Colon Carcinoma Metastatic in the Brain (tissue), 2 donors: ENCODE measurements around a stretch of chr16.

DNA sequence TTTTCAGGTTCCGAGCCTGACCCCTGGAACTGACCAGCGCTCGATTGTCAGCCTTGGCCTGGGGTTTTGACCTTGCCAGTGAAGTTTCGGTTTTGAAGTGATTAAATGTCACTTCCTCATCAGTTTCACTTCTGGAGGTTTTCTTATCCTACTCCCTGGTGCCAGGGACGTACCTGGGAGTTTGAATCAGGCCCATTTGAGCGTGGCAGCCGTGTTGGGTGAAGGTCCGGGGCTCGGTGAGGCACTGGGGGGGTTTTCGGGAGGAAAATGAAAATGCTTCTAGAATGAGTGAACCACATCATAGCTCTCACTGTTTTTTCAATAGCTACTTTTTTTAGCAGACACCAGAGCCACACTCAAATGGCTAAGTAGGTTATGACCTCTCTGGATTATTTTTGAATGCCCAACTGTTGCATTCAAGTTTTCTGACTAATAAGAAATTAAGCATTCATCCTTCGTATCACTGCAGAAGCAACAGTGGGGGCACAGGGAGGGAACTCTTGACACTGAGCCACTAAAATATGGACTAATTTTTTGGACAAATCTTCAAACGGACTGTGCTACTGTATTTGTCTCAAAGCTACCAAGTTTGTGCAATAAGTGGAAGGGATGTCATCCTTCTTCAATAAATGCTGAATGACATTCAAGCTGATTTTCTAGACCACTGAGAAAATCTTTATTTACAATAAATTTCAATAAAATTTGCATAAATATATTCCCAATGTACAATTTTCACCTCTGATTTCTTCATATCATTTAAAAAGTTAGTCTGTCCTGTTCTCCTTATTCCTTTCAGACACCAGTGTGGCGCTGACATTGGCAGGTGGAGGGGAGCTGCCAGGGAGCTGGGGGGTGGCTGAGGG, 10.4 kb downstream of the SNN start:
- PRO-cap, 2 experiments = no peak in any of the 2 experiments

- PRO-cap, 2 experiments = no peak in any of the 2 experiments
Measured at GRCh38 chr16:11682385-11683489, 14.5 kb downstream of the SNN start.

DNA sequence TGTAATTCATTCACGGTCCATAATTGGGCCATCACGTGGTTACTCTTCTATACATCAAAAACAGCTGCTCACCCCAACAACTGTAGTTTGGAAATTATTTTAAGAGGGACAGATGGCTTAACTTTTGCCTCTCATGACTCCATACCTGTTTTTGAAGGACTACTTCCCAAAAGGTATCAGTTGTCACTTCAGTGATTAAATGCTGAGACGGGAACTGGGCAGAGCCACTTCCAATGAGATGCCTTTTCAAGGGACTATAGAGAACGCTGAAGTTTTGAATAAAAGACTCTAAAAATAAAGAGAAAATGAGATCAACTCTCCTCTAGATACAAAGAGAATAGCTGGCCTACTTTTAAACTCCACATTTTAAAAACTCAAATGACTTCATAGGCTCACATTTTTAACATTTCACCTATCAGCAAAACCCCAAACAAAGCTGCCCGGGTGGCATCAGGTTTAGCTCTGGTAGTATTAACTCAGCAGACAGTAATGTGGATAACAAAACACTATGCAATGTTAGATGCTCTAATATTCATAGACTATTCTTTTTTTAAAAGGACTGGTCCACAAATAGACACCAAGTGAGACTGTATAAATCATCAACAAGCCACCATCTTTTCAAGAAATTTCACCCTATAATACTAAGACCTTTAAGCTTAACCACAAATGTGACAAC, 20.0 kb downstream of the SNN start:
- PRO-cap, 2 experiments = no peak in any of the 2 experiments

DNA sequence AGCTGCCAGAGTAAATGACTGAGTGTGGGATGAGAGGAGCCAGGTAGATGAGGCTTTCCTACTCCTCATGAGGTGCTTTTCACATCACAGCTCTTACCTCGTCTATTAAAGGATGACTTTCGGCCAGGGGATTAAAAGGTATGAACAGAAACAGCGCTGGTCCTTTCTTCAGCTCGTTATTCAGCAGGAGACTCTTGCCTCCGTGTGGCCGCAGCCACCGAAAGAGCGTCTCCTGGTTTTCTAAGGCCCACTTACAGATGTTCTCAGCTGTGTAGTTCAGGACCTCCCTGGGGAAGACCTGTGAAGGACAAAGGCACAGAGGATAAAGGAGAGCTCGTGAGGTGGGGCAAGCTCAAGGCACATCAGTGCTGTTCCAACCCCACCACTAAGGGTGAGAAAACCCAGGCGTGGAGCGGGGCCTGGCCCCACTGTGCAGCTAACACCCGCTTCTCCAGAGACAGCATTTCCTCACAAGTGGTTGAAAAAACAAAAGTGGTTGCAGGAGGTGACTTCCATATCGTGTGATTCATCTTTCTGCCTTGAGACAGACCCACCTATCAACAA, 29.9 kb downstream of the SNN start:
- PRO-cap, 2 experiments = no peak in any of the 2 experiments

- PRO-cap, 2 experiments = no peak in any of the 2 experiments
Measured at GRCh38 chr16:11734726-11735128, 7.9 kb downstream of the TXNDC11 start.

DNA sequence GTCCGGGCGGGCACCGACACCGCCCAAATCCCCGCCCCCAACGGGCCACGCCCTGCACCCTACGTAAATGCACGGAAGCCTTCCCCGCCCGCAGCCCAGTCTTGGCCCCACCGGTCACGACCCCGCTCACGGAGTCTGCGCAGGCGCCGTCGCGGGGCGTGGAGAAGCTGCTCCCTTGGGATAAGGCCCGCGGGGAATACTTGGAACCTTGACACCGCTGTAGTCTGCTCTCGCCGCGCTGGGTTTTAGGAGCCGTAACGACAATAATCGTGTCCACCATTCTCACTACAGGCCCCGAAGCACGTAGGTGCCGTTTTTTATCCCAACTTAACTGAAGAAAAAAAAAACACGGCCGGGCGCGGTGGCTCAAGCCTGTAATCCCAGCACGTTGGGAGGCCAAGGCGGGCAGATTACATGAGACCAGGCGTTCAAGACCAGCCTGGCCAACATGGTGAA, 295 bp upstream of the TXNDC11 start:
- PRO-cap, 2 experiments = peak in 2 of 2 experiments; most common plus-strand start position 129 of the sequence (in 1)

DNA sequence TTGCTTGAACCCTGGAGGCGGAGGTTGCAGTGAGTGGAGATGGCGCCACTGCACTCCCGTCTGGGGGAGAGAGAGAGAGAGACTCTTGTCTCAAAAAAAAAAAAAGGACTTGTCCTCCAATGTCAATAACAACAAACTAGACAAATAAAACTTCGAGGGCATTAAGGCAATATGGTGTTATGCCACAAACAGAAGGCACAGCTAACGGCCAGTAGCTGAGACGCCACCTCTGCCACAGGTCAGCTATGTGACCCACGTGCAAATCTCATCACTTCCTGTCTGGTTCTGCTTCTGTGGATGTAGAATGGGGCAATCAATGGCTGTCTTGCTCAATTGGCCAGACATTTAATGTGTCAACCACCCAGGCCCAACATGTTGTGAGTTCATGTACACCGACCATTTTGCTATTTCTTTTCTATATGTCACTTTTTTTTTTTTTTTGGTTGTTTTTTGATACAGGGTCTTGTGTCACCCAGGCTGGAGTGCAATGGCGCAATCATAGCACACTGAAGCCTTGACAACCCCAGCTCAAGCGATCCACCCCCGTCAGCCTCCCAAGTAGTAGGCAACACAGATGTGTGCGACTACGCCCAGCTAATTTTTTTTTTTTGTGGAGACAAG, 923 bp upstream of the TXNDC11 start:
- PRO-cap, 2 experiments = no peak in any of the 2 experiments

GRCh38 chr16:11835765-11836863, 15.2 kb downstream of the RSL1D1 start:
- PRO-cap, 2 experiments = no peak in any of the 2 experiments

- PRO-cap, 2 experiments = no peak in any of the 2 experiments
Measured at GRCh38 chr16:11839387-11840213, 11.7 kb downstream of the RSL1D1 start.

DNA sequence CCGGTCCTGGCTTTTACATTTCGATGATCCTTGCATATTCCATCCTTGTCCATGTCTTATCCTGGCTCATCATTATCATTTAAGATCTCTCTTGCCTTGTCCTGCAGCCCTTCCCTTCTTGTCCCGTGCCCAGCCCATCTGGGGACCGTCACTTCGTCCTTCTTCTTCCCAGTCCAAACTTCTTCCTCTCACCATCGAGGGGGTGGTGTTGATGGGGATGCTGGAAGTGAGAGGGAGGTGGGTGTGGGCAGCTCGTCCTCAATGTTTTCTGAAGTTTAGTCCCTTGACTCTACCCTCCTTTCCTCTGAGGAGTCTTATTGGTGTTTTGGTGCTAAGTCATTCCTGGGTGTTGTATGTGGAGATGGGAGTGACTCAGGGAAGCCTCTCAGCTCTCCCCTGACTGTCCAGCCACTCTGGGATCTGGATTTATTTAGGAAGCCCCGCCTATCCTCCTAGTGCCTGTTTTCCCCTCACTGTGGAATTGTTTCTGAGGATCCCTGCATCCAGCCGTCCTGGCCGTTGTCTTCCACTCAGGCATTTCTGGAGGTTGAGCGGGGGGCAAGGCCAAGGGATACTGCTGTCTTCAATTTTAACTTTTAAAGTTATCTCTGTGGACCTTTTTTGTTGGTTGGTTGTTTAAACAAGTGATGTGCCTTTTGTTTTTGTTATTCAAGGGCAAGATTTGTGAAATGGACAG, 1.1 kb downstream of the SNX29 start:
- PRO-cap, 2 experiments = no peak in any of the 2 experiments

GRCh38 chr16:12057214-12057914, 80.8 kb downstream of the SNX29 start:
- PRO-cap, 2 experiments = no peak in any of the 2 experiments

DNA sequence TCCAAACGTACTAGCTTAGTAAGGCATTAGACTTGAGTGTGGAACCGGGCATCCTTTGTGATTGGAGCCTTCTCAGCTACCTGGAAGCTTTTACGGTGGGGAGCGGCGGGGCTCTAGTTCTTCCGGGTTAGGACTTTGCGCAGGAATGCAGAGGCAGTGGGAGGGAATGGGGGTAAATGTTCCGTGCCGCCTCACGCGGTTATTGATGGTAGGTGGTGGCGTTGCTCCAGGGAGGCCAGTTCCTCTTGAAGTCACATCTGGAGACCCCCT, 113.6 kb downstream of the SNX29 start:
- PRO-cap, 2 experiments = no peak in any of the 2 experiments

GRCh38 chr16:12149609-12150219, 173.2 kb downstream of the SNX29 start:
- PRO-cap, 2 experiments = no peak in any of the 2 experiments

- PRO-cap, 2 experiments = no peak in any of the 2 experiments
Measured at GRCh38 chr16:12289780-12290126, 313.2 kb downstream of the SNX29 start.

GRCh38 chr16:12532811-12533281, 270.8 kb downstream of the CPPED1 start:
- PRO-cap, 2 experiments = no peak in any of the 2 experiments

DNA sequence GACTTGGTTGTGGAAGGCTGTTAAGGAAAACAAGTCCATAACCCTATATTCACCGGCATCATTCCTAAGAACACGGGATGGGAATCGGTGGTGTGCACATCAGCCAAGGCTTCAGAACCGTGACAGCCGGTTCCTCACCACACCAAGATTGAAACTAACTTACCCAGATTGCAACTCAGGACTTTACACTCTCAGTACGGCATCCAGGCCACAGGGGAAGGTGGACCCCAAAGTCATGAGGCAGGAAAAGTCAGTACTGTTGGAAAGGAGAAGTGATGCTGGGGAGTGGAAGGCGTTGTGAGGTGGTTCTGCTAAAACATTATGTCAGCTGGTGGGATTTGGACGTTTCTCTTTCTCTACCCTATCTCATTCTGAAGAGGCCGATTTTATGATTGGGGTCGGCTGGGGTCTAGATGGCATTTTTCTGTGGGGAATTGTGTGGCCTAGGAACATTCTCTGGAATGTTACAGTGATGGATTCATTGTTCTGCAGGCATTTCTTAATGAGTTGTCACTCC, 259.5 kb downstream of the CPPED1 start:
- PRO-cap, 2 experiments = no peak in any of the 2 experiments

DNA sequence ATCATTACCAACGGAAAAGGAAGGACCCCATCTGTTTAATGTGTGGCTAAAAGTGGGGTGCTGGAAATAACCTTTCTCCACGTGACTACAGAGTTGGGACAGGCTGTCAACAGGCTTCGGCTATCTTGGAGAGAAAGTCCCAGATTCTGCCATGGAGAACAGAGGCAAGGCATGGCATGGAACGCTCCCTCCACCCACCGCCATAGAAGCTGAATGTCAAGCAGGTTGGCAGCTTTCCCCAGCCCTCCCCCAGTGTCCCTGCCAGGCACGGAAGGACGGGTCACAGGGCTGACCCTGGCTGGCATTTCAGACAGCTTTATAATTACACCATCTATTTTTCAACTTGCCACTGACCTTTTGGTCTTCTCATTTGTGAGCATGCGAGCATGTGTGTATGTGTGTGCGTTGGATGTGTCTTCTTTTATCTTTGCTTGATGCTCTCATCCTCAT, 157.0 kb downstream of the CPPED1 start:
- PRO-cap, 2 experiments = no peak in any of the 2 experiments

- PRO-cap, 2 experiments = no peak in any of the 2 experiments
Measured at GRCh38 chr16:12753101-12753834, 50.4 kb downstream of the CPPED1 start.

DNA sequence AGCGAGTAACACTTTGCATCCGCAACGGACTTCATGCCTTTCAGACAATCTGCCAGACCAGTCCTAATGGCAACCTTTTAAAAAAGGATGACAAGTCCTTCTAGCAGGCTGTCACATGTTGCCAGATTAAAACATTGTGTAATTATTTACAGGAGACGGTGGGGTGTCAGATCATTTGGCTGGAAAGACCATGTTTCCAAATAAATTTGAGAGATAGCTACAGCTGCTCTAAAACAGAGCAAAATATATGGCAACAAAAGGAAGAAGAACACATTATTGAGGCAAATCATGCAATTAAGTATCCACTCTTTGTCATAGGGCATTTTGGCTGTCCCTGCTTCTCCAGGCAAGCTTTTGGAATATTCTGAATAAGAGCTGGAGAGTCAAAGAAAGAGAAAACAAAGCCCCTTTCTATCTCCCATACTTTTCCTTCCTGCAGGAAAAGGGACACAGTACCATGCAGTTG, 46.0 kb downstream of the CPPED1 start:
- PRO-cap, 2 experiments = no peak in any of the 2 experiments

DNA sequence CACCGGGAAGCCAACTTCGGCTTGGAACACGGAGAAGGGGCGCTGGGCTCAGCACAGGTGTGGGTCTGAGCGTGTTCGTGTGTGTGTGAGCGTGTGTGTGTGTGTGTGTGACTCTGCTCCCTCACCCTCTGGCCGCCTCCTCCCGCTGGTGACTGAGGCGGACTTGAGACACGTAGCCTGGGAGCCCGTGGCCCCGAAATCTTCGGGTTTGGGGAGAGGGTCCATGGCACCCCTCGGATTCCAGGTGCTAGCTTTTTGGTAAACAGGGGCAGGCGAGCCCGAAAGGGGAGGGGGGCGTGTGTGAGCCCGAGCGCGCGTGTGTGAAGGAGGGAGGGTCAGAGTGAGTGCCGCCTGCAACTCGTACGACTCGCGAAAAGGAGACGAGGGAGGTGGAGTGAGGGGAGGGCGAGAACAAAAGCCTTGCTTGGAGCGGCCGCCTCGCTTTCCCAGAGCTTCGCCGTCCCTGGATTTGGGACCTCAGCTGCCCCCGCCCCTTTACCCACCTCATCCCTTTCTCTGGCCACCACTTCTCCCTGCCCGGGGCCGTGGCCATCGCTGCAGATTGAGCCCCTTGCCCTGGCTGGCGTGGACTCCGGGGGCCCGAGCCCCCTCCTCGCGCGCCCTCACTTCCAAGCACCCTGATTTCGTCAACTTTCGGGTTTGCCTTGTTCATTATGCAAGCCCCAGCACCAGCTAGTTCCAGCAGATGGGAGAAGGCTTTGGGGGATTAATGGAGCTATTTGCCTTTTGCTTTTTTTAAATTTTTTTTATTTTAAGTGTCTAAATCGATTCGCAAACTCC, 1.6 kb downstream of the SHISA9 start:
- PRO-cap, 2 experiments = no peak in any of the 2 experiments